Left common carotid artery plus branches (tissue), 1 donor: ENCODE measurements around a stretch of chr18.

DNA sequence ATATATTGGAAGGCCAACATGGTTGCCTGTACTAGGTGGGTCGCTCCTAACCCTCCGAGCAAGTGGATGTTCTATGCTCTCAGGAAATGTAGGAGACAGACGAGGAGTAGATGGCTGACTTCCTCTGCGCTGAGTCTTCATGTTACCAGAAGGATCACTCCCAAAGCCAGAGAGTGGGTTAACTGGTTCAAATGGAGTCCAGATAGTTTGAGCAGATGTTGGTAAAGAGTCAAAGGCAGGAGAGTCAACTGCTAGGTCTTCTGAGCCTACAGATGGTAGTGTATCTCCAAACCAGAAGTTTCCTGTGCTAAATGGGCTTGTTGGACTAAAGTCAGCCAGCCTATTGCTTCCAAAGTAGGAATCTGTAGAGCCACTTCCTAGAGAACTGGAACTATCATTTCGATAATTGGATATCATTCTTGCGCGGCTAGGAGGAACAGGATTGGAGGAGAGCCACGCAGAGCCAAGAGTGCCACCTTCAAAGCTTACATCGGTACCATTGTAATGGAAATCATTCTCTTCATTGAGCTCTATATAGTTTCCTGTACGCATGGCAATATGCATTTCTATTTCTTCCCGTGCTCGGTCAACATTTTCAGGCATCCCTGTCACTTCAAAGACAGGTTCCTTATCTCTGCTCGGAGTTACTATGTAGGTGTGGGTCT lies 20.7 kb downstream of the MEX3C start:
- PRO-cap: no peak

GRCh38 chr18:51193585-51194139 lies 3.8 kb downstream of the MEX3C start:
- PRO-cap: no peak

- PRO-cap: no peak
Measured at GRCh38 chr18:51218051-51218519, 20.6 kb upstream of the MEX3C start.

DNA sequence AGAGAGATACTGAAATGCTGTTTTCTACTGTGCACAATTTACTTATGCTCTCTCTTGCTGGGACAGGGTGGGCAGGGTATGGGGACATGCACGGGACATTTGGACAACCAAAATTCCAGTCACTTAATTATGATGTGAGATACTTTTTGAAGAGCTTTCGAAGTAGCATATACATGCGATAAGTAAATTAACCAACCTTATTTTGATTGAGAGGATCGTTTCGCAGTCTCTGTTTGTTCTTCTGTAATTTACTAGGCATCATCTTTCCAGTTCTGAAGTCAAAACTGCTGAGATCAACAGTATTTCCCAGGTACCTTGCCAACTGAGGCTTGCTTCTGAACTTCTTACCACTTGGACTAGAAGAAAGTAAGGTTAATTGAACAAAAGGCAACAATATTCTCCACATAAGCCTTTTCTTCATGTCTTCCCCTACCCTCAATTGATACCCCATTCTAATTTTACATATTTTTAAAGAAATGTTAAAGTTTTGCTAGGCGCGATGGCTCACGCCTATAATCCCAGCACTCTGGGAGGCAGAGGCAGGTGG lies 19.6 kb downstream of the MBD2 start:
- PRO-cap: no peak

GRCh38 chr18:54234781-54235321 lies 10.4 kb upstream of the MBD2 start:
- PRO-cap: no peak

- PRO-cap: no peak
Measured at GRCh38 chr18:54252010-54252421, 17.3 kb upstream of the POLI start.

GRCh38 chr18:54531283-54532056 lies 59.6 kb upstream of the DYNAP start:
- PRO-cap: no peak

DNA sequence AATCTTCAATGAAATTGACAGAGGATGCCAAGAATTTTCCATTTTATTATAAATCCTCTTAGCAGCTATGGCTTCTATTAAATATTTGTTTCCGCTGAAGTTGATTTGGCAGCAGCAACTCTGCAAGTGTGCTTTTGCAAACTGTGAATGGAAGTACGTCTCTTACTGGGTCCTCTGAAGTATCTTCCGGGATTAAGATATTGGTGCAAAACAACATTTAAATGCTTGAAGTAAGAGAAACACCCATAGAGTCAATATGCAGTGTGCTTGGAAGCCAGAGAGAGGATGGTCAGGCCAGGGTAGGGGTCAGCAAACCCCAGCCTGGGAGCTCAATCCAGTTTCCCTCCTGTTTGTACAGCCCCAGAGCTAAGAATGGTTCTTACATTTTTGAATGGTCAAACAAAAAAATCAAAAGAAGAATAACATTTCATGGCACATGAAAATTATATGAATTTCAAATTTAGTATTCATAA lies 13.6 kb downstream of the CCDC68 start:
- PRO-cap: no peak

GRCh38 chr18:54948059-54948442 lies 11.2 kb downstream of the CCDC68 start:
- PRO-cap: no peak

DNA sequence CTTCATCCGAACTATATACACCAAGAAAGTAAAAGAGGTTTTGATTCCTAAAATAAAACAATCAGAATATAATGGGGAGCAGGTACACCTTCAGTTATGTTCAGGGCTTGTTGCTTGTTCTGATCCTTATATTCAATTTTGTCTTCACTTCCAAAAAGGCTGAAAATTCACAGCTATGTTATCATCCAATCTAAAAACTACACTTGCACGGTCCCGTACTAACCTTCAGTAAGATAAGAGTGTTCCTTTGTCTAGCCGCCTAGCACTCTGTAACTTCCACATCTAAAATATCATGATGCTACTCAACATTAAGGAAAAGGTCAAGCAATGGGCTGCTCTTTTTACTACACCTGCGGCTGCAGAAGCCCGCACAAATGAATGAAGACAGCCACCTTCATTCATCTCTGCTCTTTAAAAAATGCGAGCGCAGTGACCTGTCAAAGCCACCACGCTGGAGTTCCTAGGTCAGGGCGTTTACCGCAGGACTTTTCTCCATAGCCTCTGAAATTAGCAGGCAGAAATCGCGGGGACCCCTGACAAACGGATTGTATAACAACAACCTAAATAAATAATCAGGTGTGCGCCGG lies 678 bp downstream of the CCDC68 start:
- PRO-cap: no peak

DNA sequence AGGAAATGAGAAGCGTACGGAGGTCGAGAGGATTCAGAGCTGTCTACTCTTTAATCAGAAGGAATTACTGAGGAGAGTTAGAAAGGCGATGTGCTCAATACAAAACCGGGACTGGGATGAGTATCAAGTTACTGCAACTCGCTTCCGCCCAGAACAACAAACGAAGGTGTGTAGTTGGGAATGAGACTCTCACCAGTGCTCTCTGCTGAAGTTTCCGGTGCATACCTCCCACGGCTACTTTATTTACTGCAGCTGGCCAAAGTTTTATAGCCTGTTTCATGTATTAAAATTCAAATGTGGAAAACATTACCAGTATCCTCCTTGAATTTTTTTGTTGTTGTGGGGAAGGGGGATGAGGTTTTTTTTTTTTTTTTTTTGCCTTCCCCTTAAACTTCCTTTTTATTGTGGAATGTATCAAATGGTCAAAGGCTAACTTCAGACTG lies 292.3 kb upstream of the CCDC68 start:
- PRO-cap: no peak

- PRO-cap: no peak
Measured at GRCh38 chr18:55254288-55254771, 295.1 kb upstream of the CCDC68 start.

DNA sequence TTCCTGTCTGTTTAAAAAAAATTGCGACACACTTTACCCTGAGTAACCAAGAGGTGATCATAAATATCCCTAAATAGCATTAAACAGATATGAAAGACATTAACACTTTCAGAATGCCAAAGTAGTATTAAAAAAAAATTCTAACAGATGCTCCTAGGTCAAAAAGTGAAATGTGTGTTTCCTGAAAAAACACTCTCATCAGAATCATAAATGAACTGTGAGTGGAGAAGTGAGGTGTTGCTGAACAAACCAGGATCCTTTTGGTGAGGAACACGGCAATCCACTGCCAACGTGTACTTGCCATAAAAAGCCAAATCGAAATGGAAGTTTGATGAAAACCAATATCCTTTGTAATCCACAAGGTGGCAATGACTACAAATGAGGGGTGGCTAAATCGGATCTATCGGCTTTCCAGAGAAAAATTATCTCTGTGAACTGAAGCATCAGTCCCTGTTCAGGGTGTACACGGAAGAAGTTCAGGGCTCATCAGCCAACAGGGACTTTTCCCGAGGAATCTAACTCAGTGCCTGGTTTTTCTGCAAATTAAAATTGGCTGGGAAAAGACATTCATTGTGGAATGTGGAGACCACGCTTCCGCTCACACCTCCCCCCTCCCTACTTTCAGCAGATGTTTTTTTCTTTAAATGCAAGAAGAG lies 248.8 kb downstream of the TCF4 start:
- PRO-cap: no peak

- PRO-cap: no peak
Measured at GRCh38 chr18:55405856-55406325, 182.1 kb downstream of the TCF4 start.

DNA sequence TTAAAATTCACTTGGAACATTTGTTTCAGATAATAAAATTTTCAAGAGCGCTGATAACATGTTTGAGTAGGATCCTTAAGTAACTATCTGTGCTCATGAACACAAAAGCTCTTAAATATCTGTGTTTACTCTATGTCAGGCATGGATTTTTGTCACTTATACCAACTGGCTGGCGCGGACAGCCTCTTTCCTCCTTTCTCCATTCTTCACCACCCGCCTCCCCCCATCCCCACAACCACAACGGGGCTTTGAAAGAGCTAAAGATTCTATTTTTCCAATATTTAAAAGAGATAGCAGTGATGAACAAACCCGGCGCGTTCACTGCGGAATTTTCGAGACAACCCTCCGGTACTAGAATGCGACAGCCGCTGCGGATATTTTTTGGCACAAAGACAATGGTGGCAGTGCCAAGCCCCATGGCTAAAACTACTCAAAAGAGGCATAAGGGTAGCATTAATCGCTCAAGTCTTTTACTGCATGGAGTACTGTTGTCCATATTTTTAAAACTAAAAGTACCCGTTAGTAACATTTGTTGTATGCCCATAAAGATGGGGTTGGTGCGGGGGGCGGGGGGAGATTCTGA lies 181.4 kb downstream of the TCF4 start:
- PRO-cap: no peak

- PRO-cap: no peak
Measured at GRCh38 chr18:55408196-55408565, 179.8 kb downstream of the TCF4 start.

GRCh38 chr18:55451981-55452435 lies 136.0 kb downstream of the TCF4 start:
- PRO-cap: no peak

- PRO-cap: no peak
Measured at GRCh38 chr18:55498118-55498328, 90.0 kb downstream of the TCF4 start.

GRCh38 chr18:55589431-55590557 lies 1.8 kb upstream of the TCF4 start:
- PRO-cap: bidirectional peak, plus-strand start at chr18:55590004, minus-strand start at chr18:55589846

- PRO-cap: no peak
Measured at GRCh38 chr18:55780064-55781274, 192.5 kb upstream of the TCF4 start.